Metastatic Lung Carcinoma in the Adrenal Gland (tissue), 1 donor: ENCODE measurements around a stretch of chr18.

GRCh38 chr18:35410576-35410932 lies 33.4 kb upstream of the ZNF396 start:
- PRO-cap, result no peak

DNA sequence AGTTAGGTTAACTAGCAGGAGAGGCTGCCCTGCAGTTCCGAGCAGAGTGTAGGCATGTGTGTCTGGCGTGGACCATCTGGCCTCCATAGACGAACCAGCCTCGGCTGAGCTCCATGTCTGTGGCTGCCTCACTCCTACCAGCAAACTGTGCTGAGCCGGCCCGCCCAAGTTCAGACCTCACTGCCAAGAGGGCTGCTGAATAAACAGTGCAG lies 27.4 kb downstream of the INO80C start:
- PRO-cap, result no peak

DNA sequence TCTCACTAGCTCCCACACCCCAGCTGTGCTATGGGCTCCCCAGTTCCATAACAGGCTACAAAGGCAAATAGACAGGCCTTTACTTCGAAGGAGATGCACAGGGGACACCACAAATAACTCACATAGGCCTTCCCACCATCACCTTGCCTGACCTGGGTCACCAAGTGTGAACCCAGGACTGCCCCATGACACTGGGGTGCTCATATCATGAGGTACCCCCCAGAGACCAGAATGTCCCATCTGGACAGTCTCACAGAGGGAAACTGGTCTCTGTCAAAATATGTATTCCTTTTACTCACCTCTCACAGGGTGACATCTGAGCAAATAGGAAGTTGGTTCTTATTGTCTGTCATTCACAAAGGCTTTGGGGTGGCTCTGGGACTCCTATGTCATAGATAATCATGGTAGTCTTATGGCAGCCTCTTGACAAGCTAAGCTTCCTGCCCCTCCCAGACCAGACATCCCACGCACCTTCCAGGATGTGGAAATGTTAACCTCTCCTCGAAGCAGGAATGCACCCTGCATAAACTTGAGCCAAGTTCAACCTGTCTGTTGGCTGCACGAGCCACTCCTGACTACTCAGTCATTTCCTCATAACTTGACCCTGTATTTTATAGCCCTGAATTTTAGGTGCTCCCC lies 15.2 kb upstream of the INO80C start:
- PRO-cap, result no peak

- PRO-cap, result no peak
Observed at GRCh38 chr18:35582887-35583676, 1.5 kb downstream of the GALNT1 start.

GRCh38 chr18:35914744-35915128 lies 57.7 kb upstream of the C18orf21 start:
- PRO-cap, result no peak

DNA sequence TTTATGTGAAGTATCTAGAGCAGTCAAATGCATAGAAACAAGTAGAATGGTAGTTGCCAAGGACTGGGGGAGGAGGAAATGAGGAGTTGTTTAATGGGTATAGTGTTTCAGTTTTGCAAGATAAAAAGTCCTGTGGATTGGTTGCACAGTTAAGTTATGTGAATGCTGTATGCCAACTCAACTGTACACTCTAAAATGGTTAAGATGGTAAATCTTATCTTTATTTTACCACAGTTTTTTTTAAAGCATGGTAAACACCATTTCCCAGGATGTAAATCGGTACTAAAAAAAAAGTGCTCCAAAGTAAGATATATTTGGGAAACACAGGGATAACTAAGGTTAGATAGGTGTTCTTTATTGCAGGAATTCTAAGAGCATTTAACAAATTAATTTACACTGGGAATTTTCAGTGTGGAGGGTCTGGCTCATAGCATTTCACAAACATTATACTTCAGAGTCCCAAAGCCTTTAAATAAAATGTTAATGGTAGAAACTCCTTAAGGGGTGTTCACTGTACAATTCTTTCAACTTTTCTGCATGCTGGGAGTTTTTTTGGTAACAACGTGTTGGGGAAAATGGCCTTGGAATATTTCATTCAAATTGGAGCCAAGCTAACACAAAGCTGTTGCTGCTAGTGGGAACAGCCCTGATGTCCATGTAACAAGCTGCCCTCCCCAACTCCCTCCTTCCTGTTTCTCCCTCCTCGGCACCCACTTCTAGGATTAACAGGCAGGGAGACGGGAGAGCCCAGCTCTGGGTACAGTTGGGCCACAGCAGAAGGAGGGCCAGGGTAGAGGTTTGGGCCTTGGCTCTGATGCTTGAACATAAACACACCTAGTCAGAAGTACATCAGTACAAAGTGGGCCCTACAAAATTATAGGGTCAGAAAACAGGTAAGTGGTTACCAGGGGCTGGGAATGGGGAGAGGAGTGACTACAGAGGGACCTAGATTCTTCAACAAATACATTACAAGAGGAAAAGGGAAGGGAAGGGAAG lies 9.6 kb upstream of the MOCOS start:
- PRO-cap, result no peak

DNA sequence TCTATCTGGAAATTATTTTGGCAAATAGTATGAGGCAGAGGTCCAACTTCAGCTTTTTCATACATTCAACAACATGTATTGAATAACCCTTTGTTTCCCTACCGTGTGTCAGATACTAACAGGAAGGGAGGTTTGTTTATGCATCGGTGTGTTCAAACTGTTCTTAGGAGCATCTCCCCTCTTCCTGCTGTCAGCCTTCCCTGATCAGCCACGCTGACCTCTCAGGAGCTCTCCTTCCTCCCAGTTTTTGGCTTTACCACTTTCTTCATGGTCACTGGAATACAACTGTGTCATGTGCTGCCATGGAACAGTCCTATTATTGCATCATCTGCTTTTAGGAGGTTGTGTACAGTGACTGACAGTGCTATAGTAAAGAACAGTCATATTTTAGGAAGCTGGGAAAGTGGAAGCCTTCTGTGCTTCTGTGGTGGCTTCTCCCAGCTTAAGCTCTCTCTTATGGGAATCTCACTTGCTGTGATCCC lies 165.6 kb downstream of the TPGS2 start:
- PRO-cap, result no peak

- PRO-cap, result no peak
Observed at GRCh38 chr18:36672195-36672865, 156.5 kb downstream of the TPGS2 start.

GRCh38 chr18:36693949-36694705 lies 134.7 kb downstream of the TPGS2 start:
- PRO-cap, result no peak

GRCh38 chr18:37487221-37487835 lies 78.3 kb downstream of the CELF4 start:
- PRO-cap, result no peak

DNA sequence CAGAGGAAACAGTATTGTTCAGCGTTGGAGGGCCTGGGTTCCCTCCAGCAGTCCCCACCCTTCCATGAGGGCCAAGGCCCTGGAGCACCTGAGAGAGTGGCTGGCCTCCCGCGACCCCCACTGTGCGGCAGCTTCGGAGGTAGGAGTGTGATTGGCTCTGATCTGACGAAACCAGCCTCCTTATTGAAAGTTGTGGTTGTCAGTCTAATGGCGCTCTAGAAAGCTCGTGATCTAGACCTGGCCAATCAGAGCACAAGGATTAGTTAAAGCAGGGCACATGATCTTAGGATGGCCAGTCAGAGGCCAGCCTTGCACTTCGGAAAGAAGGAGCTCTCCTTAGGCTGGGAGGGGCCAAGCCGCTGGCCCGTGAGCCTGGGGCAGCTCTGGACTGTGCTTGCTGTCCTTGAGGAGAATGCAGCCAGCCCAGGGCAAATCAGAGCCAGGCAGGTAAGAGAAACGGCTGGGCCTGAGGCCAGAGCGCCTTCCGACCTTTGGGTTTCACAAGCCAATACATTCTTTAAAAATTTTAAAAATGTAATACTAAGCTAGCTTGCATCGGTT lies 104.6 kb upstream of the CELF4 start:
- PRO-cap, result bidirectional peak, plus-strand start at position 347 of the sequence, minus-strand start at position 122 of the sequence

DNA sequence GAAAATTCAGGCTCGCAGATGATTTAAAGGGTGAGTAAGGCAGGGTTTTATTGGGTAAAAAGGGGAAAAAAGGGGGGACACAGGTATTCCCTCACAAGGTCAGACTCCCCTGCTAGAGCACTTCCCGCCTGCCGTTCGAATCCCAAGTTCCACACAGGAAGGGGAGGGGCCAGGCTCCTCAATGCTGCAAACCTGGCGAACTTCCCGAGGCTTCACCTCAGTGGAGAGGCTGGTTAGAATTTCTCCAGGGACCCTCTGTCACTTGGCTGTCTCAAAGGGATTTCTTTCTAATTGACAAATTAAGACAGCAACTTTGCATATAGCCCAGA lies 2154.9 kb upstream of the PIK3C3 start:
- PRO-cap, result unidirectional peak, minus-strand start at position 137 of the sequence

- PRO-cap, result no peak
Observed at GRCh38 chr18:42038754-42039186, 83.7 kb downstream of the PIK3C3 start.

DNA sequence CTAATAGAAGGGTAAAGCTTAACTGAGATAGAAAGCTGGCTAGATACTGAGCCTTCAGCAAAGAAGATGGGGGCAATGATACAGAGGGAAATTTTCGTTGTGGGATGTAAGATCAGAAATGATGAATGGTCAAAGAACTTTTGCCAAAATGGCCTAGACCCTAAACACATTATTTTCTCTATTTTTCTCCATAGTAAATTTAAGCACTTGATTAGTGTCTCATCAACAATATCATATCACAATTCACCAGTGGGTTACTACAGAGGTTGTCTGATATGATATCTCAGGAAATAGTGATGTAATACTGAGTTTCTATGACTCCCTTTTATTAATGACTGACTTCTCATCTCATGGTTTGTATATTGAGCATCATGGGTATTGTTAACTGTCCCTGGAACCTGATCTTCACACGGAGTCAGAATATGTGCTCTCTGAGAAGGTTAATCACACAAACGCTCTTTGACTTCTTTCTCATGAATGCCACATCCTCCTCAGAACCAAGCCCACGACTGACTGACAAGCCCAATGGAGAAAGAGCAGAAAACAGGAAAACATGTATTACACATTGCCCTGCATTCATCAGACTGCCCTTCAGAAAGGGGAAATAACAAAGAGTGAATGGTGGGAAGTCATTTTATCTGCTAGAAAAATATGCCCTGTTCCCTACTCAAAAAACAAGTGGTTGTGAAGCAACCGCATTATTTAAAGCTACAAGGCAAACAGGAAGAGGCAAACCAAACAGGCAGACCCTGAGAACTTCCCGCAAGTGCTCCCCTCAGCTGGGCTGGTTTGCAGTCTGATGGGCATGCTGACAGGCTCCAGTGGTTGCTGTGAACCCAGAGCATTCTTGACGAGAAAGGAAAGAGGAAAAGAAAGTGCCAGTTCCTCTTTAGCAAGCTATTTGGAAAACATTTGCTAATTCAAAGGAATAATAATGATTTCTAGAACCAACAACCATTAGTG lies 173.0 kb upstream of the SETBP1 start:
- PRO-cap, result no peak

- PRO-cap, result no peak
Observed at GRCh38 chr18:44731851-44732484, 51.3 kb downstream of the SETBP1 start.

DNA sequence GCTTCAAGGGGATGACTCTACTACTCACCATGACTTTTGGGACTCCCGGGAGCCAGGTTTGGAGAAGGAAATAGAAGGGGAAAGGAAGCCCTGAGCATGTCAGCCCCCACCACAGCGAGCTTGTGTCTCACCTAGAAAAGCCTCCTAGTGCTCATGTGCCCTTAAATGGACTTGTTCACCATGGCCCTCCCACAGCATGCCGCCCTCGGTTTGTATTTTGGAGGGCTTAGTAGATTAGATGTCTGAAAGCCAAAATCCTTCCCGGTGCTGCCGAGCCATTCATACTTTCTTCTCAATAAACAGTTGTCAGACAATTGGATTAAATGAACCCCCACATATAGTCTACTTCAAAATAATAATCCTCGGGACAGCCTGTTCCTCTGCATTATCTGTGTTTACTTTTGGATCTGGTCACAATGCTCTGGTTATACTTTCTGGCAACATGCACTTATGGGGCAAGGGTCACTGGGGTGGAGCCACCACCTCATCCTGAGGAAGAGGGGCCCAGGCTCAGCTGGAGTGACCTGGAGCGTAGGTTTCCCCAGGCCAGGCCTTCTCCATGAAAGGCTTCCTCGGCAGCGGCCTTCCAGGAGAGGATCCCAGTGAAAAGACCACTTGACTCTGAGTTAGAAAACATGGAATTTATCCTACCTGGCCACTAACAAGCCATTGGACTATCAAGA lies 237.3 kb downstream of the SETBP1 start:
- PRO-cap, result no peak

DNA sequence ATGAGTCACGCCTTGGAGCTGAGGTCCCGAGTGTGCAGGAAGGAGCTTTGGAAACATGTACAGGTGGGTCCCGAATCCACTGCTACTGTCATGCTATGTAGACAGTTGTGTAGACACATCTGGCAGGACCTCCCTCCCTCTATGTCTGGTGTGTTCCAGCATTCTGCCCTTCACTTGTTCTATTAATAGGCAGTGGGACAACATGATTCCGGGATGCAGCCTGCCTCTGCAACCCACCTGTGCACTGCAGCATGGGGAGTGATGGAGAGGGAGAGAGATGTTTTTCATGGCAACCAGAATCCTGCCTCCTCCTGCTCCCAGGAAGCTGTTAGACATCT lies 24.3 kb downstream of the SIGLEC15 start:
- PRO-cap, result no peak

- PRO-cap, result no peak
Observed at GRCh38 chr18:45962841-45963496, 4.2 kb downstream of the EPG5 start.

DNA sequence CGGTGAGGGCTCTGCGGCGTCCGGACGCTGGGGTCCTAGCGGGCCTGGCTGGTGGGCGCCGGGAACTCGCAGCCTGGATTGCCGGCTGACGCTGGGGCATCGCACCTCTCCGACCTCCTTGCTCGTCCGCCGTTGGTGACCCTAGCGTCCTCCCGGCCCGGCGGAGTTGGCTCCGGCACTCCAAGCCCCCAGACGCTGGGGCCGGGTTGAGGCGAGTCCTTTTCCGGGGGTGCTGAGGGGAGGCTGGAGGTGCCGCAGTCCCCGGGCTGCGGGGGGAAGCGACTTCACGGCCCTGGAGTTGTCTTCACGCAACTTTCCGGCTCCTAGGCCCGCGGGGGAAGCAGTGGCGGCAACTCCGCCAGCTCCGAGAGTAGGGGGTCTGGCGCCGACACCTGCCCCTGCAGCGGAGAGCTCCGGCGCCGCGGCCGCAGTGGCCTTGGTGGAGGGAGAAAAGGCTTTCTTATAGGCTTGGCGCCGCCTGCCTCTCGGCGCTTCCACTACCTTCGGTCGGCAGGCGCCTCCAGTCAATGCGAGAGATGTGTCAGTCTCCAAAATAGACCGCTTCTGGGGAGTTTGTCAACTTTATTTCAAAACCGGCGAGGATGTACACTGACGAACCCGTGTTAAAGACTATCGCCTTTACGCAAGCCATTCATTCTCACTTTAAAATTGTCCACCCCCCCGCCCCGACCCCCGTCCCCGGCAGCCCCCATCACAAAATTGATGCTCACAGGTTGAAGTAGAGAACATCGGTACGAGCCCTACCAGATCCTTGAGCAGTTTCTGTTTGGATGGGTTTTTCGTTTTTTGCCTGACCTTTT lies 813 bp downstream of the C18orf25 start:
- PRO-cap, result no peak

DNA sequence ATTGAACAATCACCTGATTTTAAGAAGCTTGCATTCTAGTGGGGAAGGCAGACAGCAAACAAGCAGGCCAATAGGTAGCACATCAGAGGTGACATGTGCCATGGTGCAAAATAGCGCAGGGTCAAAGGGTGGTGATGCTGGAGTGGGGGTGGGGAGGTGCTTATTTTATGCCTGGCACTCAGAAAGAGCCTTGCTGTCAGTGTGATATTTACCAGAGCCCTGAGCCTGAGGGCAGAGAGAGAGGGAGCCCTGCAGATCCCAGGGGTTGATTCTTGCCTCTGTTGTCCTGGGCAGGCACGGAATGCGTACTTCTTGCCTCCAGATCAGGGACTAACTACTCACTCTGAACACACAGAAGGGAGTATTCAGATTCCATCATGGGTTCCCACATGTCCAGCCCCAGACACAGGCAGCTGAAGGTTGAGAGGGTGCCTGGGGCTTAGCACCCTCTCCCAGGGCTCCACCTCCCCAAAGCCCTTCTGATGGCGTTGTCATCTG lies 22.5 kb downstream of the RNF165 start:
- PRO-cap, result no peak